Paraaortic lymph node (tissue), 1 donor: ENCODE measurements around the genes UPK3B and GNAI1.

DNA sequence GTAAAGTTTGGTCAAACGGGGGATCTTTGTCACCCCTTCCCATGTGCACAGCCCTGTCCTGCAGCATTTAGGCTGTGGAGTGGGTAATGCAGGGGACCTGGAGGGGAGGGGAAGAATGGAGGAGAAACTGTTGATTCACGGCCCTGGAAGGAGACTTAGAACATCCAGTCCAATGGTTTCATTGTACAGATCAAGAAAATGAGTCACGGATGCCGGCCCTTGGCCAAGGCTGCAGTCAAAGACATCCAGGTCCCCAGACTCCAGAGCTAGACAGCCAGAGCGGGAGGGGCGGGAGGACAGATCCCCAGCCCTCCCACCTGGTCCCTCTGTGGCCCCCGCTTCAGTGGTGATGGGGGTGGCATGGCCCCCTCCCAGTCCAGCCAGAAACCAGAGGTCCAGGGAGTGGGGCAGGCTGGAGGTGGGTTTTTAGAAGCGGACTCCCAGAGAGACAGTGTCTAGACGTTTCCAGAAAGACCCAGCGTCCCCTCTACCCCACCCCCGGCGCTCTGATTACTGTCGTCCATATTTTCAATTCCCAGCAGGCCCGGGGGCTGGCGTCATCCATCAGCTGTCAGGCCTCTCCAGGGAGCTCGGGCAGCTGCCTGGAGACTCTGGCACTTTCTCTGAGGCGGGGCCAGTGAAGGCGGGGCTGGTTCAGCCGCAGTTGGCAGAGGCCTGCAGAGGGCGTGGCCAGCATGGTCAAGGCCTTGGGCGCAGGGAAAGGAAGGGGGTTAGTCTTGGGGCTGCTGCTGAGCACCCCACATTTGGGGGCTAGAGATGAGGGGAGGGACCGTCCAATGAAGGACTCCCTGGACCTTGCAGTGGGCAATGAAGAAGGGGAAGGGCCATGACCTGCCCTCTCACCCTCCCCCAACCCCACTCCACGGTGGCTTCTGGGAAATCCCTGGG lies 8.0 kb upstream of the HSPB1 start:
- PRO-cap: bidirectional peak, plus-strand start at position 277 of the sequence, minus-strand start at position 157 of the sequence; bidirectional peak, plus-strand start at position 729 of the sequence, minus-strand start at position 508 of the sequence

DNA sequence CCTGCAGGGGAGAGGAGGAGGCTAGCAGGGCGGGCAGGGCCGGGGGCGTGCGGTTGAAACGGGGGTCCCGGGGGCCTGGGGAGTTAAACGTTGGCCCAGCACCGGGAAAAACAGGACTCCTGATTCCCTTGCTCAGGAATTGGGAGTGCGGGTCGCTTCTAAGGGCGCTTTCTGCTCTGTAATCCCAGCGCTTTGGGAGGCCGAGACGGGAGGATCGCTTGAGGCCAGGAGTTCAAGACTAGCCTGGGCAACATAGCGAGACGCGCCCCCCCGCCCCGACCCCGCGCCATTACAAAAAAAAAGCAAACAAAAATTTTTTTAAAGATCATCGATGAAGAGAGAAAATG lies 592 bp downstream of the HSPB1 start:
- PRO-cap: bidirectional peak, plus-strand start at position 184 of the sequence, minus-strand start outside the sequence

DNA sequence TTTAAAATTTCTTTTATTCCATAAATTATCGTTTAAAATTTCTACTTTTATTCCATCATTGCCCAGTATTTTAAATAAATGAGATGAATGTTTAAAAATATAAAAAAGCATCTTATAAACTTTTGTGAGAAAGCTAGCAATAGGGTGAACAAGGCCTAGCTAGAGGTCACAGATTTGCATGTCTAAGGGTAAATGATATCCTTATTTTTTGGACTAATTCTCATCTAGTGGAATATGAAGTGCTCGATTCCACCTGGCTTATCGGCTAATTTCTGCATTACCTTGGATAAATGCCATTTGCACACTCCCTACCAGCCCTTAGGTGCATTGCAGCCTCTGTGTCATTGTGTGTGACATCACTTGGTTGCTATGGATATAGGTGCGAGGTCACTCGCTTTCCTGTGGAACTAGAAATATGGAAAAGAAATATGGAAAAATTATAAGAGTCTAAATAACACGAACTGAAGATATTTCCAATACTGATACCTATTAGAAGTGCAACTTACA lies 2.1 kb downstream of the YWHAG start:
- PRO-cap: no peak

GRCh38 chr7:76377487-76378042 lies 18.8 kb upstream of the YWHAG start:
- PRO-cap: unidirectional peak, plus-strand start at chr7:76377728

DNA sequence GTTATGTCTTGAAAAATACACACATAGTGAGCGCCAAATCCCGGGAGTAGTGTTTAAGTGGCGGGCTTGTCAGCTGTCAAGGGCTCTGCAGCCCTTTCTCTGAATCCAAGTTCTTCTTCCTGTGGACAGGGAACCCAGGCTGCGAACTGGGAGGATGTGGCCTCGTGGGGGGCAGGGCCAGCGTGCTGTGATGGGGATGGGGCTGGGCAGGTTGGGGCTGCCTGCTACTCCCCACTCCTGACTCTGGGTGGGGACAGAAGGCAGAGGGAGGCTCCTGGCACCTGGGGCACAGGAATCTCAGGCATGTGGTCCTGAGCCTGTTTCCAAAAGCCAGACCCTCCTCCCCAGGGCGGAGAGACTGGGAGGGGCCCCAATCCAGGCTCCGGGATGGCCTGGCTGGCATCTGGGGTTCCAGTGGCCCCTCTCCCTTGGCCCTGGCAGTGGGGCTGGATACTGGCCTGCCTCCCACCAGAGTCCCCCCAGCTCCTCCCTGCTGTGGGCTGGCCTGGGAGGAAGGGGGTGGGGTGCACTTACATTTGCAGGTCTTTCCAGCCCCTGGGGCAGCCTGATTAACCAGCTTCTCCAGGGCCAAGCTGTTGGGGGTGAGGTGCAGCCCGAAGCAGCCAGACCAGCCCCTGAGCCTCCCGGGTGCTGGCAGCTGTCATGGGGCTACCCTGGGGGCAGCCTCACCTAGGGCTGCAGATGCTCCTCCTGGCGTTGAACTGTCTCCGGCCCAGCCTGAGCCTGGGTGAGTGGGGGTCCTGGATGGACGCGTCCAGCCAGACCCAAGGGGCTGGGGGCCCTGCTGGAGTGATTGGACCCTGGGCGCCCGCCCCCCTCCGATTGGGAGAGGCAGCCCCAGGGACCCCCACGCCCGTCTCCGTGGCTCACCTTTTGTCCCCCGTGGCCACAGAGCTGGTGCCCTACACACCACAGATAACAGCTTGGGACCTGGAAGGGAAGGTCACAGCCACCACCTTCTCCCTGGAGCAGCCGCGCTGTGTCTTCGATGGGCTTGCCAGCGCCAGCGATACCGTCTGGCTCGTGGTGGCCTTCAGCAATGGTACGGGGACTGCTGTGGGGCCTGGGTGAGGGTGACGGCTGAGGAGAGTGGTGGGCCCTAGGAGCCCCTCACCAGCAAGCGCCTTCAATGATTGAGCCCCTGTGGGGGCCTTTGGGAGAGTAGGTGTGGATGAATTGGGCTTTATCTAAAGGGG lies at the start of gene UPK3B:
TSS of gene UPK3B (plus strand) at position 563 of the 1,217 bp plus-strand sequence.
- PRO-cap: no peak

DNA sequence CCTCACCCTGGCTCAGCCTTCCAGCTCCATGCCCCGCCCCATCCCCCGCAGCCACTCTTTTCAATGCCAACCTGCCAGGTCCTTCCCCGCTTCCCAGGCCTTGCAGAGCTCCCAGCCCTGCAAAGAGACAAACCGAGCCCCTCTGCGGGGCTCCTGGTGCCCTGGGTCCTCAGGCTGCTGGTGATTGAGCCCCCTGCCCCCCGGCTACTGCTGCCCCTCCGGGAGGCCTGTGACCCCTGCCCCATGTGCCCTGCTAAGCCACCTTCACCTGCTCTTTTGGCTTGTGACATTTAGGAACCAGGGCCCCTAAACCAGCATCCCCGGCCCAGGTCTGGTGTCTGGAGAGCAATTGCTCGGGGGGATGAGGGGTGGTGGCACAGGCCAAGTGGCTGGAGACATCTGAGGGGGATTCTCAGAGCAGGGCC lies 25.7 kb downstream of the SPDYE17 start:
- PRO-cap: no peak

DNA sequence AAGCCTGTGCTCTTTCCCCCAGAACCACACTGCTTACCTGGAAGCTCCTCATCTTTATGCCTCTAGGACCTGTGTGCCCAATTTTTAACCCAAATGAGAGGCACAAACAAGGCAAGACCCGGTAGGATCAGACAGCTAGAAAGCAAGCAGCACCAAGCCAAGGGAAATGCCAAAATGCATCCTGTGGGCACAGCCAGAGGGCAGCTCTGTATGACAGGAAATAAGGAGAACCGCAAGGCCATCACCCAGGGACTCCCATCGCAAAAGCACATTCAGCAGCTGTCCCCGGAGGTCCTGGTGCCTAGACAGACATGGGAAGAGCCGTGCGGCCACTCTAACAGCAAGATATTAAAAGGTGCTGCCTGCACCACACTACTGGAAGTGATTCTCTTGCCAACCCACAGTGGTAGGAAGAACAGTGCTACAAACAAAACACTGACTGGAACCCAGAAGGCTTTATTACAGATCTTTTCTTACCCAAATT lies 88.0 kb downstream of the GSAP start:
- PRO-cap: no peak

DNA sequence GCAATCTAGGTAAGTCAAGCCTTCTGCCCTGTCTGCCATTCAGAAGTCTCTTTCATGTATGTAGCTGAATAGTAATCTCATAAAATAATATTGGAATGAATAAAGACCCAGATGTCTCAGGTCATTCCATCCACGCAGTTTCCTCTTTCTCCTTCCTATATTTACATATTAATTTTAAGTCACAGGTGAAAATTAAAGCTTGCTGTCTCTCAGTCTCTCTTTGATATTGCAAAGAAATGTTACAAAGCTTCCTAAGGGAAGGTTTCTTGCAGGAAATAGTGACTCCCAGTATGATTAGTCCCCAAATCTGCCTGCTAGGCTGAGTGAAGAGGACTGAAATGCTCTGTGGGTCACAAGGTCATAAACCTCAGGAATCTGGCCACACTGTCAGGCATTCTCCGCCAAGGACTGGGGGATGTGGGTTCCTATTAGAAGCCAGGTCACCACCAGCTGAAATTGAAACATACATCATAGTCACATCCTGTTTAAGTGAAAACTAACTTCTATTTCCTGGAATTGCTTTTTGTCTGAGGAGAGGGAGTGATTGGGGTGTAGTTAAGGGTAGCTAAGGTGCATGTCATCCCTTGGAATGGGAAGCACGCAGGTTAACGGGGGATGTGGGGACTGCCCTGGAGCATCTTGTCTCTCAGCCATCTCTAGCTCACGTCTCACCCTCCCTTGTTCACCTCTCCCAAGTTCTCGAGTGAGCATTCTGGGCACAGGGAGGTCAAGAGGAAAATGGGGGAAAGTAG lies 11.8 kb upstream of the GSAP start:
- PRO-cap: no peak

GRCh38 chr7:77428718-77429332 lies 12.7 kb upstream of the GSAP start:
- PRO-cap: no peak

GRCh38 chr7:77754590-77754895 lies 43.7 kb downstream of the TMEM60 start:
- PRO-cap: no peak

DNA sequence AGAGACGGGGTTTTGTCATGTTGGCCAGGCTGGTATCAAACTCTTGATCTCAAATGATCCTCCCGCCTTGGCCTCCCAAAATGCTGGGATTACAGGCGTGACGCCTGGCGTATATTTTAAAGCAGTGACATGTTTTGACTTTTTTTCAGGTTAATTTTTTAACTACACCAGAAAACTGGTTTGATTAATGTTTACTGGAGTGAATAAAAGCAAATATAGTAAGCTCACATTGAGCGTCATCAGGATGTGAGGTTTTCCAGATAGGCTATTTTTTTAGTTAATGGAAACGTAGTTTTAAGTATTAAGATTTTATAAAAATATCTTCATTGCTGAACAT lies 37.4 kb downstream of the TMEM60 start:
- PRO-cap: no peak

DNA sequence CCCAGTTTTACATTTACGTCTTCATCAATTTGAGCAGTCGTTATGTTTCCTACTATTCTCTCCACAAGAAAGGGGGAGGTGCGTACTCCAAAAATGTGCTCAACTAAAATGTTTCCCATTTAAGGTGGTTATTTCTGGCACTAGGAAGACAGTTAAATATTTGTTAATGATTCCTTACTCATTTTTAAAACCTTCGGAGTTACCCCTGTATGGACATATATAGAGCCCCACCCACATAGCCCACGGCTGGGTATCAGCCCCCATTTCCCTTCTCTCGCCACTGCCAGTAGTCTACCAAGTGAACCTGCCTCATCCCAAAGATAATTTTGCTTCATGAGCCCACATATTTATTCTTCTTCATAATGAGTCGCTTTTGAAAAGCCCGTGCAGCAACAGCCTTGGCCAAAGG lies 719 bp downstream of the TMEM60 start:
- PRO-cap: no peak

DNA sequence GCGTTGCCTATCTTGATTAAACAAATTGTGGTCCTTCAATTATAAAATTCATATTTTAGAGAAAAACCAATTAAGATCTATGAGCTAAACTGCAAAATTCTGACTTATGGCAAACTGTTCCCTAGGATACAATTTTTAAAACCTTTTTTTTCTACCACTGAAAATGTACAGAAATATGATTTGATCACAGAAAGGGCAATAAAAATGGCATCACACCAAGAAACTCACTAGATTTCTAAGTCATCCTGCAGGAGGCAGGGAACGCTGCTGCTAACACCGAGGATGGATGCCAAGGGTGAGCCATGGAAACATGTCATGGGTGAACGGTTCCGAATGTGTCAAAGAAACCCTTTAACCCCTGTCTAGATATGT lies 220.2 kb upstream of the TMEM60 start:
- PRO-cap: no peak

DNA sequence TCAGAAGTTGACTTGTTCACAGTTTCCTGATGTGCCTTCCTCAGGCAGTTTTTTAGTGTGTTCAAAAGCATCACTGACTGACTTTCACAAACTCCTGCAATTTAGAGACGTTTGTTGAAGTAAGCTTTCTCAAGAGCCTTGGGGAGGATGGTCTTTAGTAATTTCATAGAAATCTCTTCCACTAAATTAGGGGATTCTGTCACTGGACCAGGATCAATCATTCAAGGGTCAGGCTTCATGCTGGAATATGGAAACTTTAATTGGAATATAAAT lies 432.5 kb upstream of the TMEM60 start:
- PRO-cap: no peak

GRCh38 chr7:78769810-78770093 lies 683.7 kb downstream of the MAGI2 start:
- PRO-cap: no peak

DNA sequence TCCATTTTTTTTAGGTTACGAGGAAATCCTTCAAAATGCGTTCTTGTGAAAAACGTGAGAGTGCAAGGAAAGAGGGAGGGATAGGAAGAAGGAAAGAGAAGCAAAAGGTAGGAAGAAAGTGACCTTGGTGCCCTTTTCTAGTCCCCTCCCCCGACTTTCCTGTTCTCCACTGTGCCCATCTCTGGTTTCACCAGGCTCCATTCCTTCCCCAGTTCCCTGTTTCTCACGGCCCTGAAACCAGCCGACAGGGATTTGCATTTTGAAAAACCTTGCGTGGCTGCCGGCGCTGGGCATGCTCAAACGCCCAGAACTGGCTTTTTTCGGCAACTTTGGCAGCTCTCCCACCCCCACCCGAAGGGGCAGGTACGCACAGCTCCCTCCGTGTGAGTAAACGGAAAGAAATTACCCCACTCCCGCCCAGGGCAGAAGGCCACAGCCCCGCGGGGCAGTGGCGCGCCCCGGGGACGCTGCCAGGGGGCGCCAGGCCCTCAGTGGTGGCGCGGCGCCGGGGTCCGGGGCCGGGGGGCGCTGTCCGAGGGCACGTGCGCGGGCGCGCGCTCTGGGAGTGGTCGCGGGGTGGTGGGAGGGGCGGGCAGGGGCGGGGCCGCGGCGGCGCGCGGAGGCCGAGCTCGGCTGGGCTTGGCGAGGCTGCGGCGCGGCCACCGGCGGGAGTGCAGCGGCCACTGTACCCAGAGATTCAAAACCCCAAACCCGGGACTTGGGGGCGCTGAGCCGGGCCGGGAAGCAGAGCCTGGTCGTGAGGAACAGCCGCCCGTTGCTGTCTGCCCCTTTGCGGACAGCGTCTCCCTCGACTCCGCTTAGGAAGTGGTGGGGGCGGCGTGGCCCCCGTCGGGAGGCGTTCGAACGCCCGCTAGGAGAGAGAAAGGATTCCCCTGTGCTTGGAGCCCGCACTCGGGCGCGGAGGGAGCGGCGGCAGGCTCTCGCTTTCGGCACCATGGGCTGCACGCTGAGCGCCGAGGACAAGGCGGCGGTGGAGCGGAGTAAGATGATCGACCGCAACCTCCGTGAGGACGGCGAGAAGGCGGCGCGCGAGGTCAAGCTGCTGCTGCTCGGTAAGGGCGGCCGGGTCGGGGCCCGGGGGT lies at the start of gene GNAI1:
TSS of gene GNAI1 (plus strand) at position 626 of the 1,103 bp plus-strand sequence.
- PRO-cap: bidirectional peak, plus-strand start at position 645 of the sequence, minus-strand start at position 490 of the sequence; unidirectional peak, plus-strand start at position 911 of the sequence

DNA sequence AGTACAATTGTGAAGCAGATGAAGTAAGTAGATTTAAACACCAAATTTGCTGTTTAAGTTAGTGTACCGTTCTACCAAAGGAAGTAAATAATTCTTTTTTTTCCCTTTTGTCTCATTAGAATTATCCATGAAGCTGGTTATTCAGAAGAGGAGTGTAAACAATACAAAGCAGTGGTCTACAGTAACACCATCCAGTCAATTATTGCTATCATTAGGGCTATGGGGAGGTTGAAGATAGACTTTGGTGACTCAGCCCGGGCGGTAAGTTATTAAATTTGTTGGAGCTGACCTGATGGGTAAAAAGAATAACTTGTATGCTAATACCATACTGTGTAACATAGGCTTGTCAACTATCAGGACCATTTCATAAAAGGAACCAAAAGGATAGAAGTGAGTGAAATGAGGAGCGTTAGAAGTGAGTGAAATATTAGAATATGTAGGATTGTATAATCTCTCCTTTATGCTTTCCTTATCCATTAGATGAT lies 54.4 kb downstream of the GNAI1 start:
- PRO-cap: no peak

GRCh38 chr7:80277339-80278226 lies 143.0 kb downstream of the GNAI1 start:
- PRO-cap: no peak

DNA sequence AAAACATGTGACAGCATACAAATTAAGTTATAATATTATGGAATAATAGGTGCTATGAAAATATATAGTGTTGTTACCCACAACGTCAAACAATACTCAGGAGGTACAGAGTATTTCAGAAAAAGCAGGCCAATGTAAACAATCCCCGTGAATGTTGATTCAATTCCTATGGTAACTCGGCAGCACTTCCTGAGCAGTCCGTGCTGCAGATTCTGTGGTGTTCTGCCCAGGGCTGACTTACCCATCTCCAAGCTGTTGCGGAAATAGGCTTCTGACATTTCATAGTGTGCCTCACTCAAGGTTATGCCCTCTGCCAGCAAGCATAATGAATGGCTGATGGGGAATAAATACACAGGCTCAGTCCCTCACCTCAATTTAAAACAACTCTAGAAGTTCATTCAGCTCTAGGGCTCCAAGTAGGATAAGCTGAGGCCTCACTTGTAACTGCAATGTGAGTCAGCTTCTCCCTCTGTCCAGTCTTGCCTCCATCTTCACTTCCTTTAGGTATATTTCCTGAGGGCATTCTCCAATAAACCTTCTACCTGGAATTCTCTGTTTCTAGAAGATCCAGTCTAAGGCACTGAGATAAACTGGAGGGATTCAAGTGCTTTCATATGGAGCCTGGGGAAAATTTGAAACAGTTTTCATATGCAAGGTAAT lies 177.6 kb downstream of the GNAI1 start:
- PRO-cap: no peak

DNA sequence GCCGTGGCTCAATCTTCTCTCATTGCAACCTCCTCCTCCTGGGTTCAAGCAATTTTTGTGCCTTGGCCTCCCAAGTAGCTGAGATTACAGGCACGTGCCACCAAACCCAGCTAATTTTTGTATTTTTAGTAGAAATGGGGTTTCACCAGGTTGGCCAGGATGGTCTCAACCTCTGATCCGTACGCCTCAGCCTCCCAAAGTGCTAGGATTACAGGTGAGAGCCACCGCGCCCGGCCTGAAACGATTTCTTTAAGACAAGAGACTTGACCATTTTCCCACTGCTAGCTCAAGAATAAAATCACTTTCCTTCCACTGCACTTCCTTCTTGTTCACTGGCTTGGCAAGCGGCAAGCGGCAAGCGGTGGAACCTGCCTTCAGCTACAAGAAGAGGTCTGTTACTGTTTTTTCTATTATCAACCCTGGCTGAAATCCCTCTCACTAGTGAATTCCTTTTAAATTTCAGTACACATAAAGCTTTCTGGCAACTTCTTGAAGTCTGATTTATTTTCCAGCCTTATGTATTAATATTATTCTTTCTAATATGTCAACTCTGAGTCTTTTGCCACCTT lies 12.7 kb upstream of the GNAT3 start:
- PRO-cap: no peak